ENCODE measurements around the genes JAGN1 and ATP2B2.

- RRBS: no CpG with 5 or more reads among the region's 15 CpGs
These were observed 32.9 kb upstream of the SSUH2 start for GRCh38 chr3:8677285-8678101.

- RRBS: no CpG with 5 or more reads among the region's 1 CpG
These were observed 23.3 kb upstream of the CAV3 start for GRCh38 chr3:8710380-8710525.

- RRBS: no CpG with 5 or more reads among the region's 6 CpGs
These were observed 125.7 kb upstream of the RAD18 start for GRCh38 chr3:9088909-9089407.

DNA sequence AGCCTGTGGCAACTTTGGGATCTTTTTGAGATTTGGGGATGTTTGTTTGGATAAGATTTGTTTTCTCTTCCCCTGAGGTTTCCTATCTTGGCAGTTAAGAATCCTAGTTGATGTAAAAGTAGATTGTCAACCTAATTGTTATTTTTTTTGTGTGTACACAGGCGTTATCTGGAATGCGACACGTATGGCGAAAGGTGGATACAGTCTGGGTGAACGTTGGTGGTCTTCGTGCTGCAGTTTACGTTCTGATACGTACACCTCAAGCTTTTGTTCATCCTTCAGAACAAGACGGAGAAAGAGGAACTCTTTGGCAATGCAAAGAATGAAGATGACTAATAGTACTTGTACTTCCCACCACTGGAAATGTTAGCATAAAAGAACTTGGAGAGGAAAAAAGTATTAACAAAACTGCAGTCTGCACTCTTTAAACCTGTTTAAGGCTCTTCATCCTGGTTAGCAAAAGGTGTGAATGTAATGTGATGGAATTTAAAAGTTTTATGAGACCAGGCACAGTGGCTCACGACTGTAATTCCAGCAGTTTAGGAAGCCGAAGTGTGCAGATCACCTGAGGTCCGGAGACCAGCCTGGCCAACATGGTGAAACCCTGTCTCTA, 12.9 kb upstream of the SETD5 start:
- RRBS: no CpG with 5 or more reads among the region's 12 CpGs

DNA sequence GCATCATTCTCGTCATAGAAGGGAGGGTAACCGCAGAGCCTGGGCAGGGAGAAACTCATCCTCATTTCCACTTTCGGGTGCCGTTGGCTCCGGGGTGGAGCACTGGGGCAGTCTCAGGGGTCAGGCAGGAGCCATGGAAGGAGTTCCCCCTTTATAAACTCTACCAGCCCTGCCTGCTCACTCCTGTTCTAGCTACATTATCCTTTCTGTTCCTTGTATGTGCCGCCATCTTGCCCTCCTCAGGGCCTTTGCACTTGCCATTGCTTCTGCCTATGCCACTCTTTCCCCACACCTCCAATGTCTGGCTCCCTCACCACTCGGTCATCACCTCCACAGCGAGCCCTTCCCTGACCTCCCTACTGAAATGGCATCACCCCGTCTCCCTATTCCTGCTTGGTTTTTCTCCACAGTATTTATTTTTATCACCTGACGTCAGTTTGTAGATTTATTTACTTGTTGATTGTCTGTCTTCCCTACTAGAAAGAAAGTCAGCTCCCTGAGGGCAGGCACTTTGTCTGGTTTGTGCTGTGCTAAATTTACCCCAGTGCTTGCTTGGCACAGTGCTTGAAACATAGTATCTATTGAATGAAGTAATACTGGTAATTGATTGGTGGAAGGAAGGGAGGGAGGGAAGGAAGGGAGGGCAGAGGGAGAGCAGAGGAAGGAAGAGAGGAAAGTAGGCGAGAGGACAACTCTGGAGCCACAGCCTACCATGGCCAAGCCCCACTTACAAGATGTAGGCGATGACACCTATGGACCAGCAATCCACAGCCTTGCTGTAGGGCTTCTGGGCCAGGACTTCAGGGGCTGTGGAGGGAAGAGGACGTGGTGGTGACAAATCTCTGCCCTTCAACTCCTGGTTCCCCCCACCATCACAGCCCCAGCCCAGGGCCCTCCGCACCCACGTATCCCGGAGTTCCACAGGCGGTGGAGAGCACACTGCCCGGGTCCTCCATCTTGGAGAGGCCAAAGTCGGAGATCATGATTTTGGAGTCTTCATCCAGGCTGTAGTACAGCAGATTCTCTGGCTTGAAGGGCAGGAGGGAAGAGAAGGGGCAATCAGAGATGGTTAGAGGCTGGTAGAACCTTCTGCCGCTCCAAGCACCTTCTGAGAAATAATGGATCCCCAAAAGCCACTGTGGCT, 8.6 kb downstream of the CAMK1 start:
- RRBS: no CpG with 5 or more reads among the region's 20 CpGs

GRCh38 chr3:9806235-9807198, 3.5 kb upstream of the TTLL3 start:
- RRBS: no CpG with 5 or more reads among the region's 21 CpGs

- RRBS: 6% methylated on average over 6 of the region's 49 CpGs
These were observed 17.4 kb downstream of the CIDEC start for GRCh38 chr3:9862490-9863151.

DNA sequence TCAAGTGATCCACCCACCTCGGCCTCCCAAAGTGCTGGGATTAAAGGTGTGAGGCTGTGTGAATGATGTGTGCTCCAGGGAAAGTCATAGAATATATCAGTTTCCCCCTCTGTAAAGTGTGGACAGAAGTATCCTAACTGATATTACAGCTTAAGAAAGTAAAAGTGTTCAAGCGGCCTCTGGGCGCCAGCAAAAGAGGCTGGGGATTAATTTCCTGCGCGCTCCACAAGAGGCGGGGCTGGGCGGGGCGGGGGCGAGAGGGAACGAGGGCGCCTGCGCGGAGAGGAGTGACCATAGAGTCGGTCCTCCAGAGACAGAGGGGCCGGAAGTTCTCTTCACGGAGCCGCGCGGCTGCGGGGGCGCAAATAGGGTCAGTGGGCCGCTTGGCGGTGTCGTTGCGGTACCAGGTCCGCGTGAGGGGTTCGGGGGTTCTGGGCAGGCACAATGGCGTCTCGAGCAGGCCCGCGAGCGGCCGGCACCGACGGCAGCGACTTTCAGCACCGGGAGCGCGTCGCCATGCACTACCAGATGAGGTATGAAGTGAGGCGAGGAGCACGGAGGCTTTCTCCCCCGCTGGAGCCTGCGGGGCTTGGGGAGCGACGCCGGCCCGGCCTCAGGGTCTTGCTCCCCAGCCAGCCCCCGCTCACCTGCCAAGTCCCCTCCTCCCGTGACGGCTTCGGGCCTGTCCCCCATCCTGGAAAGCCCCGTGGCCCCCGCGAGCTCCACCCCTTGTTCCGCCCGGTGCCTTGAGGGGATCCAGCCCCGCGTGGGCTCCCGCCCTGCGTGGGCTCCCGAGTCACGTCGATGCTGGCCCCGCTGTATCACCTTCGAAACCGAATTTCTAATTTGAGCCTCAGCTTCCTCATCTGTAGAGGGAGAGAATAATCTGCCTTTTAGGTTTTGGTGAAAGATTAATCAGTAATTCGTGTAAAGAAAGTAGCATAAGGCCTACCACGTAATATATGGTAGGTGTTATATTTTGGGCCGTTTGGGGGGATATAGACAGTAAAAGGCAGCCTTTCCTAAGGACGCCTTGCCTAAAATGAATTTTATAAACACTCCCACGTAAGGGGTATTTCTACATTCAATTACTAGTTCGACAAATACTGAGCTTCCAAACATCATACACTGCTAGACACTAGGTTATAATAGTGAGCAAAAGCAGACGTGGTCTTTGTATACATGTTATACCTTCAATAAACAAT, at the start of gene JAGN1:
Gene JAGN1 (plus strand): TSS at position 332 of the 1,205 bp plus-strand sequence.
- RRBS: under 1% methylated on average over 10 of the region's 75 CpGs

GRCh38 chr3:10189083-10189465, 24.4 kb downstream of the IRAK2 start:
- RRBS: 28% methylated on average over 3 of the region's 6 CpGs

DNA sequence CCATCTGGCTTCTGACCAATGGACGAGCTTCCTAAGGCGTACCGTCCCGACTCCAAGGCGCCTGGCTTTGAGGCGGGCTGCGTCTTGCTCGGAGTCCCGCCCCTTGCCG, 99 bp upstream of the TATDN2 start:
- RRBS: 5% methylated on average over 1 of the region's 10 CpGs

- RRBS: no CpG with 5 or more reads among the region's 4 CpGs
These were observed 1.8 kb downstream of the SEC13 start for GRCh38 chr3:10319171-10319509.

DNA sequence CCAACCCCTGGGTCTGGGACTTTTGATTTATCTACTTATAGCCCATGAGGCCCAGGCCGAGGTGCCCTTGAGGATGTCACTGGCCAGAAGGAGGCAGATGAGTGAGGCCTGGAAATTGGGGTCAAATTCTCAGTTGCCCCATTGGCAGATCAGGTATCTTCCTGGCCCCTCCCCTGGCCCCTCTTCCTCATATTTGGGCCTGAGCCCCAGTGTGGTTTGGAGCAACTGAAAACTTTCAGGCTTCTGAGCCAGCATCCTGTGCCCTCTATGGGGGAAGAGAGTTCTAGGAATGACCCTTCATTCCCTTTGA, 70.7 kb downstream of the ATP2B2 start:
- RRBS: no CpG with 5 or more reads among the region's 1 CpG

DNA sequence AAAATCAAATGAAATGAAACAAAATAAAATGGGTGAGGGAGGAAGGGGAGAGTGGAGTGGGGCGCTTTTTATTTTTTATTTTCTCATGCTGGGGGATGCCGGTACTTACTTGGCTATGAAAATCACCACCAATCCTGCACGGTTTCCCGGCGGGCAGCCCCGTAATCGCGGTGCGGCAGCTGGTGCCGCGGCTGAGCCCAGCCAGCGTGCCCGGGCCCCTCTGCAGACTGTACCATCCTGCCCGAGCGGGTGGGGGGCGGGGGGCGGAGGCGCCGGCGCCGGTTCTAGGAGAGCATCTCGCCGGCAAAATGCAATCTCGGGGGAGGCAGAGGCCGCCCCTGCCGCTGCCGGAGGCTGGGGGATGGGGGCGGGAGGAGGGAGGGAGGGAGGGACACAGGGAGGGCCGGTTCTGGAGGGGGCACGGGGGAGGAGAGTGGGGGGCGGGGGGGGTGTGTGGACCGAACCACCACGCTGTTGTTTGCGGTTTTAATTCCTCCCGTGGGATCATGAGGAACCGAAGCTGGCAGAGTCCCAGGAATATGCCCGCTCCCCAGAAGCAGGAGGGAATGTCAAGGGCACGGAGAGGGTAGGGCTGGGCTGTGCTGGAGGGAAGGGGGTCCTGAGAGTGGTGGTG, at the start of gene ATP2B2:
Gene ATP2B2 (minus strand): TSS at position 231 of the 634 bp plus-strand sequence.
- RRBS: 3% methylated on average over 24 of the region's 38 CpGs

DNA sequence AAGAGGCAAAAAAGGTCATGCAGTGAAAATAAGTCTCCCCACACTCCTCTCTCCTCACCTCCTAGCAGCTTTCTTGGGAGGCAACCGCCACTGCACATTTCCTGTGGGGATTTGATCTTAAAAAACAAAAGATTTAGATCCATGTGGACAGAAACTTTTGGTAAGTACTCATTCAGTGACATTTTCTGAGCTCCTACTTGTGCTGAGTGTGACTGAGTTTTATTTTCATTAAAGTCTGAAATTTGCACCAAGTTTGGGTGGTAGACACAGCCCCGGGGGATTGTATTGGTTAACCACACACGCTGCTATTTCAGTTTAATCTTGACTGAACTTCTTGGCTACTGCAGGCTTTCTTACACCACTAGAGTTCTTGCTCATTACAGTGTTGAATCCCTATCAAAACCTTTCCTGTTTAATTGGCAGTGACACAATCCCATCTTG, 16.4 kb downstream of the ATG7 start:
- RRBS: no CpG with 5 or more reads among the region's 3 CpGs

GRCh38 chr3:11291215-11291666, 19.0 kb downstream of the ATG7 start:
- RRBS: no CpG with 5 or more reads among the region's 2 CpGs

- RRBS: no CpG with 5 or more reads among the region's 4 CpGs
These were observed 35.9 kb downstream of the ATG7 start for GRCh38 chr3:11308041-11308498.

DNA sequence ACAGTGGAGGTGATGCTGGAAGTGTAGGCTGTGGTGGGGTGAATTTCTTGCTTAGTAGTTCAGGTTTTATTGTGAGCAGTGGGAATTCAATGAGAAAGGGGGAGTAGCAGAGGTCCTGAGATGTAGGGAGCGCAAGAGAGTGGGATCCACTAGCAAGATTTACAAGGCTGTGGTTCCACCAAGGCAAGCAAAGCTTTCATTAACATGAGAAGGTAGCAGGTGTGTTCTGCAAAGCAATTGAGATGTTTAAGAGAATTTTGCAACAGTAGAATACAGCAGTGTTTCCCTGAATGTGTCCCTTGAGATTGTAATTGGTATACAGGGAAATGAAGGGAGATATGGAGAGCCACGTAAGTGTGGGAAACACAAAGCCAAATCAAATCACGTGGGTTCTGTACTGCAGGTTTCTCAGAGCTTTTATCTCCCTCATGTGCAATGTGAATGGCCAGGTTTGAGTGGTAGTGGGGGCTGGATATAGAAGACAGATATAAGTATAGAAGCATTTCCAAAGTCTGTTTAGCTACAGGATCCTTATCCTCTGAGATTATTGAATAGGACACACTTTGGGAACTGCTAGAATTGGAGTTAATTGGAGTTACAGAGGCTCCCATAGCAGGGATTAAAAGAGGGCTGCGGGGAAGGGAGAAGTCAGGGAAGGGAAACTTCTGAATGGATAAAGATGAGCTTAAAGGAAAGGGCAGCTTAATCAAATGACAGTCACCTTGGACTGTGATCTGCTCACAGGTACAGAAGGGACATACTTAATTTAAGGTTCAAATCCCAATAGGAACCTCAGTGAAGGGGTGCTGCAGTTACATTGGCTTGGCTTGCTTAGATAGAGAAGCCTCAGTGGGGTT, 67.5 kb downstream of the ATG7 start:
- RRBS: no CpG with 5 or more reads among the region's 4 CpGs

DNA sequence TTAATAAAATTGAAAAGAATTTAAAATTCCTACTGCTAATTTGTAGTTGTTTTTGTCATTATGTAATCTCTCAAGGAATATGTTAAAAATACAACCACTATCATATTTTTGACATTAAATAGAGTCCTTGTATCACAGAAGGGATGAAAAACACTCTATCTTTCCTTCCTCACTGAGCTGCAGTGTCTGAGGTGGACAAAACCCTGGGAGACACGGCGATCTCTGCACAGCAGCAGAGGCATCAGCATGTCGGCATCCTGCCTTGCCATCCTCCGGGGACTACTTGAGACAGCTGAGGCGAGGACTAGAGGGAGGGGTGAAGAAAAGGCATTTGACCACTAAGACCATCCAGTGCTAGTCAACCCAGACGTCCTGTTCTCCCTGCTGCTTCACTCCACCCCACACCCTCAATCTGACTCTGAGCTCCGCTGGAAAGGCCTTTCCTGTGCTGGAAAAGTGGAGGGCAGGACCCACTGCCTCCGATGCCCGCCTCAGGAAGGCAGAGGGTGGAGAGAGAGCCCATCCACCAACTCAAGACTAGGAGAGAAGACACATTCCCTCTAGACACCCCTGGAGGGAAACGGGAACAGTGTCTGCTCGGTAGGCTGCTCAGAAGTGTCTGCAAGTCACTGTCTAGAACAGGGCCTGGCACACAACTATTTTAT, 67.3 kb downstream of the VGLL4 start:
- RRBS: no CpG with 5 or more reads among the region's 11 CpGs